Sternocleidomastoid (tissue), 1 donor: ENCODE measurements around the genes CD70 and VAV1.

DNA sequence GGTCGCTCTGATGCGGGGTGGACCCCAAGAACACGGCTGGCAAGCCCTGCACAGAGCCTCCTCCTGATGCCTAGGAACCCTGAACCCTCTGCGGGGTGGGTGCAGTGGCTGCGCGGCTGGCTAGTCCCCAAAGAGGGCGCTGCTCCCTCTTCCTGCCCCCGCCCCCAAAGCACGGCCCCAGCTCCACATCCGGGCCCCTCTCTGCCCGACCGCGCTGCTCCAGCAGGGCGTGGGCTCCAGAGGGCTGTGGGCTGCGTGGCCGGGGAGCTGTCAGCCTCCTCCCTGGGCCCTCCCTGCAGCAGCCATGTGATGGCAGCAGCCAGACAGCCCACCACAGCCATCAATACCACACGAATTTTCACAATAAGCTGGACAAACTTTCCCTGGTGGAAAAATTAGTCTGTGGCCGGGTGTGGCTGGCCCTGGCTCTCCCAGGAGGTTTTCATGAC lies 21.1 kb downstream of the TNFSF9 start:
- PRO-cap, result no peak

DNA sequence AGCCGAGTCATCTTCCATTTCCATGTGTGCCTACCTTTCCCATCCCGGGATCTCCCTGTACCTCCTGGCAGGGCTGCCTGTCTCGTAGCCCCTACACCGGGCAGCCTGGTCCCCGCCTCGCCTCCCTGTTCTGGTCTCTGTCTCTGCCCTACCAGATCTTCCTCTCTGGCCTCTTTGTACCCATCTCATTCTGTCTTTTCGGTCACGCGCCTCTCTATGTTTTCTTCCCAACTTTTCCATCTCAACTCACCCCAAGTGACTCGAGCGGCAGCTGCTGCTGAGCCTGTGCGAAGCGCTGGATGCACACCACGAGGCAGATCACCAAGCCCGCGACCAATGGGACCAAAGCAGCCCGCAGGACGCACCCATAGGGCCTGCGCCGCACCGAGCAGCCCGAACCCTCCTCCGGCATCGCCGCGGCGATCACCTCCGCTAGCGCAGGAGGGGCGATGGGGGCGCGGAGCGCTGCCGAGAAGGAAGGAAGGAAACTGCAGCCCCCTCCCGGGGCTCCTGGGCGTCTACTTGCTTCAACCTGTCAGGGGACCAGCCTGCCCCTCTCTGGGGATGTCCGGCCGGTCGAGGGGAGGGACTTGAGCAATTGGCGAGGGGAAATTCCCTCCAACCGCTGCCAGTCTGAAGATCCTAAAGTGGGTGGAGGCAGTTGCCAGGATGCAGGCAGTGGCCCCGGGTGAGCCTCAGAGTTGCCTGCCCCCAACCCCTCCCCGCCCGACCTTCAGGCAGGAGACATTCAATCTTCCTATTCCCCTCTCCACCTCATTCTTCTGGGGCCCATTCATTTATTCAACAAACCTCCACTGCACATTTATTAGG lies at the start of gene CD70:
CD70 (minus strand) TSS at position 560 of the 831 bp plus-strand sequence.
- PRO-cap, result no peak

DNA sequence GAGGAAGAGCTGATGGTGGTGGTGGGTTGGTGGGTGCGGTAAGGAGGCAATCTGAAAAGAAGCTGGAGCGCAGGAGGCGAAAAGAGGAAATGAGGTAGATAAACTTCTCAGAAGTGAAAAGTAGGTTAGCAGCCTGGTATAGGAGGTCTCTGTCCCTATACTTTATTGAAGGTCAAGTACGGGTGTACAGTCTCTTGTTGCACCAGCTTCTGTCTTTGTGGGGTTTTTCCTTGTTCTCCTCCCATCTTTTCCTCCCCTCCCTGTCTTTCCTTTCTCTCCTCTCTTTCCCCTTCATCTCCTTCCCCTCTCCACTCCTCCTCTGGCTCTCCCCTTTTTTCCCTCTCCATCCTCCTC lies 15.5 kb downstream of the TNFSF14 start:
- PRO-cap, result no peak

GRCh38 chr19:6772159-6773056 lies at the start of gene VAV1:
Gene VAV1 (plus strand): TSS chr19:6772708.
- PRO-cap, result unidirectional peak, plus-strand start at chr19:6772451; unidirectional peak, plus-strand start at chr19:6772728

GRCh38 chr19:6967804-6968049 lies 53.5 kb downstream of the MBD3L2B start:
- PRO-cap, result no peak

DNA sequence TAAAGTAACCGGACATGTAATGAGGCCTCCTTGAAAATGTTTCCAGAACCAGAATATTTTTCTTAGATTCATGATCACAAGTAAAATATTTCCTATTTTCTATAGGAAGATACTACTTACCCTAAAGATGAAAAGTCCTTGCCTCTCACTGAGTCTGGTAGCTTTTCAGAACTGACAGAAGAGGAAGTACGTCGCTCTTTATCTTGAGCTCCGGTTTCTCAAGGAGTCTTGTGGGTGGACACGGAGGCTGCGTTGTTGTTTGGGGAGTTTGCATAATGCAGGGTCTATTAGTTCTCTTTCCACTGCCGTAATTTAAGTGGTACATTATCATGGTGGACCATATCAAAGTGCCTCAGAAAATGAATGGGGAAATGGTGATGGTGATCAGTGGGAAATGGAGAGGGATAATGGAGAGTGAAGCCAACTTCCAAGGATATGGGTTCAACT lies 23.5 kb downstream of the MBD3L2B start:
- PRO-cap, result no peak

GRCh38 chr19:7084138-7085174 lies 15.0 kb downstream of the ZNF557 start:
- PRO-cap, result no peak

DNA sequence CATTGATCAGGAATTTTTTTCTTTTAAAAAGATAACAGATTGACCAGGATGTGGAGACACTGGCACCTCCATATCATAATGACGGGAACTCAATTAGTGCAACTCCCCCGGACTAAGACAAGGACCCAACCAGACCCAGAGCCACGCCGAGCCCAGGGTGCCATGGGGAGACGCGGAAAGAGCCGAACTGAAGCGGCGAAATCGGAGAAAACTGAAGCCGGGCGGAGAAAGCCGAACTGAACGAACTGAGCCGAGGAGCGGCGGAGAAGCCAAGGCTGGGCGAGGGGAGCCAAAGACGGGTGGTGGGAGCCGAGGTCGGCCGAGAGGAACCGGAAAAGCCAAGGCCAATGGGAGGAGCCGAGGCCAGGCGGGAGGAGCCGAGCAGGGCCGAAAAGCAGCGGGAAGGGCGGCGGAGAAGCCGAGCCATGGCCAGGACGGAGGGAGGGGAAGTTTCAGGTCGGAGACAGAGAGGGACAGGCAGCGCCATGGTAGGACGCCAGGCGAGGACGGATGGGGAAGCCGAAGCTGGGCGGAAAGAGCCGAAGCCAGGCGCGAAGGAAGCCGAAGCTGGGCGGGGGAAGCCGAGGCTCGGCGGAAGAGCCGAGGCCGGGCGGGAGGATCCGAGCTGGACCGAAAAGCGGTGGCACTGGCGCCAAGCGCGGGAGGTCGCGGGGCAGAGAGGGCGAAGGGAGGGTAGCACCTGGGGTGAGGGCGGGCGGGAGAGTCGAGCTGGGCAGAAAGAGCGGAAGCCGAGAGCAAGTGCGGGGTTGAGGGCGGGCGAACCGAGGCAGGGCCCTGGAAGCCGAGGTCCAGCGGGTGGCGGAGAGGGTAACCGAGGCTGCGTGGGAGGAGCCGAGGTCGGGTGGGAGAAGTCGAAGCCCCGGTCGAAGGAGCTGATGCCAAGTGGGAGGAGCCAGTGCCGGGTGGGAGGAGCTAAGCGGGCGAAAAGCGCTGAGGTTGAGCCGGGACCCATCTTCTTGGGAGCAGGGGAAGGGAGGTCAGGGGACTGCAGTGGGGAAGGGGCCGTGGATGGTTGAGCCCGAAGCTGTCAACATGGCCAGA lies 29.5 kb downstream of the ZNF557 start:
- PRO-cap, result bidirectional peak, plus-strand start at position 256 of the sequence, minus-strand start at position 274 of the sequence; bidirectional peak, plus-strand start at position 584 of the sequence, minus-strand start at position 508 of the sequence

DNA sequence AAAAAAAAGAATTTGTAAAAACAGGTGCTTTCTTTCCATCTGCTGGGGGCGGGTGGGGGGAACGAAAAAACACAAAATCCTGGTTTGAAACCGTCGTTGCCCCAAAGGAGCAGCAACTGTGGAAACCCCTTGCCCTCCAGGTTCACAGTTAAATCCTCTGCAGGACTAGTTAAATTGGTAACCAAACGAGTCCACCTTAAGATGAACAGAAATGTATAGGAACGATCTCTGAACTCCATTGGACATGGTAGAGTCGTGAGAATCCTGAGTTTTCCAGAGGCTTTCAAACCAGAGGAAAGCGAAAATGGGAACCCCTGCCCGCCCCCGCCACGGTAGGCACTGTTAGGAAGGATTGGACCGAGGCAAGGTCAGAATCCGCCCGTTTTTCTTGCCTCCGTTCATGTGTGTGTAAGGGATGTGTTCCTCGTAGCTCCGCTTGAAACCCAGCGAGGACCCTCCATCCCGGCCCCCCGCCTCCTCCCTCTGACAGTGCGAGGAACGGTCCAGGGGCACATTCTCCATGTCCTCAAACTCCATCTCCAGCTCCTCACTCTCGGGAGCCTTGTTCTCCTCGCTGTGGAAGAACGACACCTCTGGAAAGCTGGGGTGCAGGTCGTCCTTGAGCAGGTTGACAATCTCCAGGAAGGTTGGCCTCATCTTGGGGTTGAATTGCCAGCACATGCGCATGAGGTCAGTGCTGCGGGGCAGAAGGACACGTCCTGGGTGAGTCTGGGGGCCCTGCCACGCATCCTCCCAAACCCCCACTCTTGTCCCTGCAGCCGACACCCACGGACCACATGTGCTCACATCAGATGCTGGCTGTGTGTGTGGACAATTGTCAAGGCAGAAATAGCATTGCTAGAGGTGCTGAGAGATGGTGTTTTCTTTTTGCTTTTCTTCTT lies 47.5 kb downstream of the ZNF557 start:
- PRO-cap, result no peak

DNA sequence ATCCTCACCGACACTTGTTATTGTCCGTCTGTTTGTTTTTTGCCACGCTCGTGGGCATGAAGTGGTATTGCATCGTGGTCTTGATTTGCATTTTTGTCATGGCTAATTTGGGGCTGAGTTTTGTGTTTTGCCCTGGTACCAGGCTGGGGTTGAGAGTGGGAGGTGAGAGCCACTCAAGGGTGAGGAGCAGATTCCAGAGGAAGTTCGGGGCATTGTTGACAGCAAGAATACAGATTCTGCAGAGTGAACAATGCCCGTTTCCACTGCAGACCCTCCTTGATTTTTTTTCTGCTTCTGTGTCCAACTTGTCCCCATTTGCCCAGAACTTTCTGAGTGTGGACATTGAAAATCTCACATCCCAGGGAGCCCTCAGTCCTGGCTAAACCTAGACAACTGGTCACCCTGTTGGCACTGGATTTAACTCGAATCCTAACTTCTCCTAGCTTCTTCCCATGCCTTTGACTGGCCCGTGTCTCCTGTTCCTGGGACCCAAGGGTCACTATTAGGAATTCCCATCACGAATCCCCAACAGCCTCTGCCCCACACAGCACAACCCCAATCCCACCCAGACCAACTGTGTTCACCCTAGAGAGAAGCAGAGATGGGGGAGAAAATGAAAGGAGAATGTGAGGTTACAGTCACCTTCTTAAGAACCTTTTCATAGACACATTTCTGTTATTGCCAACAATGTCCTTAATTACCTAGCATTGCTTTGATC lies 66.7 kb downstream of the ZNF557 start:
- PRO-cap, result no peak

GRCh38 chr19:7159406-7160025 lies 90.0 kb downstream of the ZNF557 start:
- PRO-cap, result no peak

- PRO-cap, result no peak
Observed at GRCh38 chr19:7224180-7224893, 69.9 kb downstream of the INSR start.

DNA sequence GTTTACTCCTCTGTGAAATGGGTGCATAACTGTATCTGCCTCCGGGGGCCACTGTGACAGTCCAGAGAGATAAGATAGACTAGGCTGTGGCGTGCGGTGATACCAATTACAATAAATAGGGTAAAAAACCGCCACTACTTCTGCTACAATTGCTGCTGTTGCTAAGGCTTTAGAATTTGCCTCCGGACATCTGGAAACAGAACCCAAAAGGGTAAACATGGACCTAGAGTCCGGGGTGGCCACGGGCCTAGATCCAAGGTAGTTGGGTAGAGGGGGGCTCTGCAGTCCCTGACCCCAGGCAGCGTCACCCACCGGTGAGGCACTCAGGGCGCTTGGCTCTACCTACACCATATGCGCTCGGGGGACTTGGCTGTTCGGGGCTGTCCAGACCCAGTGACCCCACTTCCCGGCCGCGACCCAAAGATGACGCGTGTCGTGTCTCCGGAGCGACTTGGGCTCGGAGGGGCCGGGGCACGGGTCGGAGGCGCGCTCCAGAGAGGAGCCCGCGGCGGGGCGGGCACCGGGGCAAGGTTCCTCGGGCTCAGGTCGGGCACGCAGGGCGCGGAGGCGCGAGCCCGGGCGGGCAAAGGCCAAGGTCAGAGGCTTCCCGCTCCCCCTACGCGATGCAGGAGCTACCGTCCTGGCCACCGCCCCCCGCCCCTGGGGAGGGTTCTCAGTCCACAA lies 1.0 kb downstream of the INSR start:
- PRO-cap, result unidirectional peak, plus-strand start at position 452 of the sequence; unidirectional peak, plus-strand start at position 570 of the sequence

DNA sequence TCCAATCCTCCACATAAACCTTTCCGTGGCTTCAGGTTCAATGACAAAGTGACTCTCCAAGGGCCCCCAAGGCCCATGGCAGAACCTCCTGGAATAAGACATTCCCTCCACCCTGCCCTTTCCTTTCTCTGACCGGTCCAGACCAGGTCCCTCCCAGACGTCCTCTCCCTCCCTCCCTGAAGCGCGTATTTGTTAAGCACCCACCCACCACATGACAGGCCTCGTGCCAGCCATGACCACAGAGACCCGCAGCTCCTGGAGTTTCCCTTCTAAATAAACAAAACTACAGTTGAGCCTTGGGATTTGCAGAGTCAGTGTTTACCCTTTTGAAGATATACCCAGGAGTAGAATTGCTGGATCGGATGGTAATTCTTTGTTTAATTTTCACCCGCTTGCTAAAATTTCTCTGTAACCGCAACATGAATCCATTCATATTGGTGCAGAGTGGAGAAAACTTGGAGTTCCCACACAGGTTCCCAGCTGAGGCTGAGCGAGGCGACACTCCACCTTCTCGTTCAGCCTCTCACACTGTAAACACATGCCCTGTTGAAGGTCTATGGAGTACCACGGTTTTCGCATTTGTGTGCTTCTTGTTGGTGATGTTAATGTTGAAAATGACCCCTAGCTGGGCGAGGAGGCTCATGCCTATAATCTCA lies 66.9 kb downstream of the ARHGEF18 start:
- PRO-cap, result unidirectional peak, minus-strand start at position 130 of the sequence

- PRO-cap, result bidirectional peak, plus-strand start at chr19:7501285, minus-strand start at chr19:7501166
Observed at GRCh38 chr19:7500742-7501725, 3.7 kb downstream of the TEX45 start.

DNA sequence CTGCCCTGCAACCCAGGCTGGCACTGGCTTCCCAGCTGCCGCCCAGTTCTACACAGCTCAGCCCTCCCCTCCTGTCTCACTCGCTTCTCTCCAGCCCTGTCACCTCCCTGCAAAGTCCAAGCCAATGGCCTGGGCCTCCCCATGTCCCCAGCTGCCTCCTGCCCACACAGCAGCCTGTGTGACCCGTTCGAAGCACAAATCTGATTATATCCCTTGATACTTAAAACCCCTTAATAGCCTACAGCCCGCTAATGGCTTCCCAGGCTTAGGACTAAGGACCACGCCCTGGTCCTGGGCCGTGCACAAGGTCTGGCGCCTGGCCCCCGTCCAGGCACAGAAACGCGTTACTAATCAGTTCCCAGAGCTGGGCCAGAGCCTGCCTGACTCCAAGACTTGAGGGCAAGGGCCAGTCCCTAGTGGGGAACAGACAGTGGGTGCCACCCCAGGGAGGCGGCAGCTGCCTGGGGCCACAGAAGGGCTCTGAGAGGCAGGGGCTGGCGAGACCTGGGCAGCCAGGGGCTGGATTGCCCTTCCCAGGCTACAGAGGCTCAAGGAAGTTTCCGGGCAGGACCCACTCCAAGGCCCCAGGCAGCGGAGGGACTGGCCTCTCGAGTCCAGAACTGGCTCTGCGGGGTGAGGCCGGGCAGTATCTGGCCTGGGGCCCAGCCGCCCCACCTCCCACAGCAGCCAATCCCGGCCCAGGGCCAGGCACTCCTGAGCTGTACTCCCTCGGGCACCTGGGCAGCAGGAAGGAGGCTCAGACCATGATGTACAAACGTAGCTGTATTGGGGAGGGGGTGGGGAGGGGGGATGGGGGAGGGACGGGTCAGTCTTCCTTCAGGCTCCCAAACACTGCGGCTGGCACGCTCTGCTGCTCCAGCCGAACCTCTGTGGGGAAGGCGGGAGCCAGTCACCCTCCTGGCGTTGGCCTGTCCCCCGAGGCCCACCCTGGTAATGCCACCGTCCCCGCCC lies 10.3 kb downstream of the XAB2 start:
- PRO-cap, result bidirectional peak, plus-strand start at position 832 of the sequence, minus-strand start at position 622 of the sequence

- PRO-cap, result bidirectional peak, plus-strand start at chr19:7670371, minus-strand start at chr19:7670202
Observed at GRCh38 chr19:7670064-7670742, 1.4 kb downstream of the RETN start.

DNA sequence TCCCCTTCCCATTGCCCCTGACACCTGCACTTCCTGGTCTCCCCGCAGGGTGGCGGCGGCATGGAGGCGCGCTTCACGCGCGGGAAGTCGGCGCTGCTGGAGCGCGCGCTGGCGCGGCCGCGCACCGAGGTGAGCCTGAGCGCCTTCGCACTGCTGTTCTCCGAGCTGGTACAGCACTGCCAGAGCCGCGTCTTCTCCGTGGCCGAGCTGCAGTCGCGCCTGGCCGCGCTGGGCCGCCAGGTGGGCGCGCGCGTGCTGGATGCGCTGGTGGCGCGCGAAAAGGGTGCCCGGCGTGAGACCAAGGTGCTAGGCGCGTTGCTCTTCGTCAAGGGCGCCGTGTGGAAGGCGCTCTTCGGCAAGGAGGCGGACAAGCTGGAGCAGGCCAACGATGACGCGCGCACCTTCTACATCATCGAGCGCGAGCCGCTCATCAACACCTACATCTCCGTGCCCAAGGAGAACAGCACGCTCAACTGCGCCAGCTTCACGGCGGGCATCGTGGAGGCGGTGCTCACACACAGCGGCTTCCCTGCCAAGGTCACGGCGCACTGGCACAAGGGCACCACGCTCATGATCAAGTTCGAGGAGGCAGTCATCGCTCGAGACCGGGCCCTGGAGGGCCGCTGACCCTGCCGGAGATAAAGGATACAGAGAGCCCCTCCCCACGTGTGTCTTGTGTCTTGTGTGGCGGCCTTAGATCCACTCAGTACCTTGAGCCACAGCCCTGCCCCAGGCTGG lies 1.7 kb downstream of the TRAPPC5 start:
- PRO-cap, result no peak

DNA sequence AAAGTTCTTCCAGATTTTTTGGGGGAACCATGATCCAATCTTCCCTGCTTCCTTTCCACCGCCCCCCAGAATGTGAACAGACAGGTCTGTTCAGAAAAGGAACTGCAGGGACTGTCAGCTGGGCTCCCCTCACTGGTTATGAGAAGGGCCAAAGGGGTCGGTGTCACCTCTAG lies 4.6 kb downstream of the TRAPPC5 start:
- PRO-cap, result no peak

GRCh38 chr19:7730594-7731228 lies 1.2 kb downstream of the CLEC4G start:
- PRO-cap, result no peak